Hair follicular keratinocyte (primary cell): ENCODE measurements around a stretch of chr1.

DNA sequence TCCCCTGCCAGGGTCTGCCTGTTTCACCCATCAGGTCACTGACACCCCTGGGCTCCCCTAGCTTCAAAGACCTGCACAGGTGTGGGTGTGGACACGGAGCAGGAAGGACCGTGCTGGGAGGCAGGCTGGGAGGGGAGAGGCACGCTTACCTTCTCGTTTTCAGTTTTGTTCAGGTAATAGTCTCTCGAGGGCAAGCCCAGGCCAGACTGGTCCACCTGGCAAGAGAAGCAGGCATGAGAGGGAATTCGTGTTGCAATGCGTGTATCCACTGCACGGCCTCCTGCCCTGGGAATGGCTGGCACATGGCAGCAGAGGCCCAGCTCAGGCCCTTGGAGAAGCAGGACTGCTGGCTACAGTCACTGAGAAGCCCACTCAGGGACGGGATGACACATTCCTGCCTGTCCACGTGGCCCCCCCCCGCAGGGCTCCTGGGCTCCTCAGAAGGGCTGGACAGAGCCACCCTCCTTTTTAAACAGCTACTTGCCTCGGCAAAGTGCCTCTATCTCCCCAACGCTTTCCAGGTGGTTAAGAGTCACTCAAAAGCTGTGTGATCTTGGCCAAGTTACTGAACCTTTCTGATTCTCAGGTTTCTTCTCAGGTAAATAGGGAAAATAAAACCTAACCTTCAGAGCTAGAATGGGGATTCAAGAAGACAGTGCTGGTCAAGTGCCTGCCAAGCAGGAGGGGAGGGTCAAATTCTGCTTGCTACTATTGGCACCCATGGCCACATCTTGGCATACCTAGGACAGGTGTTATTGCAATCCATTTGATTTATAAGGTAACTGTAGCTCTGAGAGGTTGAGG is 32.7 kb downstream of the ECE1 start:
- RAMPAGE, long total RNA = no peak

- RAMPAGE, long total RNA = no peak
These were observed 13.1 kb downstream of the ECE1 start for GRCh38 chr1:21277005-21277809.

- RAMPAGE, long total RNA = no peak
These were observed 11.0 kb downstream of the ECE1 start for GRCh38 chr1:21278957-21279875.

DNA sequence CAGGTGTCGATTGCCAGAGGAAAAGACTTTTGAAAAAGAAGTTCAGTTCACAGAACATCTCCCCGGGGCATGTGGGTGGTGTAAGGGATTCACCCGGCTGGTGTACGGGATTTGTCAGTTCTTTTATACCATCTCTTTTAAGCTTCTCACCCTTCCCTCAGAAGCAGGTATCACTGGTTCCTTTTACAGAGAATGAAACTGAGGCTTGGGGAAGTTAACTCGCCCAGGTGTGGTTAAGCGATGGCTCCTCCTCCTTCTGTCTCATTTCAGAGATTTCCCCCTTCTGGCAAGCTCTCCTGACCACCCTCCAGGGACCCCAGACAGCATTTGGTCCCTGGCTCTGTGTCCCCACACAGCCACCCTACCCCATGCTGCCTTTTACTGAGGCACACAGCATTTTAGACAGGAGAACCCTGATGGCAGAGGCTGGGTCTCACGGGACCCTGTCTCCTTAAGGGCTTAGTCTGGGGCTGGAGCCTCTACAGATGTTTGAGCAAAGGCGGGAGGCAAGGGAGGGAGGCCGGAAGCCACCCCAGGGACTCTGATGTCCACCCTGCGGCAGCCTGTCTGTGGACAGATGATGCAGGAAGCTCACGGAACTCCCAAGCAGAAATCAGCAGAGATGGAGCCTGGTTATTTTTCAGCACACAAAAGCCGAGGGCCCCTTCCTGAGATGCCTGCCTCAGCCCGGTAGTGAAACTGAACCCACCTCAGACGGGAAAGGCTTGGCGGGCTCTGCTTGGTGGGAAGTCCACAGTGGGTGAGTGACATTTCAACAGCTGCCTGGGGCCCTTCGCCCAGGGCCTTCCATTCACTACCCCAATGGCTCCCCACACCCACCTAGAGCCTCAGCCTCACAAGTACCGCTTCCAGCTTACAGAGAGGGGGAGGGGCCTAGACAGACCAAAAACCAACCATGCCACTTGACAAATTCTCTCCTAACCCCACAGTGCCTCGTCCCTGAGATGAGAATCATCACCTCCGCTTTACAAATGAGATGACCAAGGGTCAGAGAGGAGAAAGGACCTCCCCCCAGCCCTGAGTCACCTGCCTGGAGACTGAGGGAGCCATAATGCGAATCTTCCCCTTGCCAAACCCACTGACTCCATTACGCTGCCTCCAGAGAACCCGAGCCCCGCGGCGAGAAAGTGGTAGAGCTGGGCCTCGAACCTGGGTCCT is 3.1 kb upstream of the ECE1 start:
- RAMPAGE, long total RNA = no peak

DNA sequence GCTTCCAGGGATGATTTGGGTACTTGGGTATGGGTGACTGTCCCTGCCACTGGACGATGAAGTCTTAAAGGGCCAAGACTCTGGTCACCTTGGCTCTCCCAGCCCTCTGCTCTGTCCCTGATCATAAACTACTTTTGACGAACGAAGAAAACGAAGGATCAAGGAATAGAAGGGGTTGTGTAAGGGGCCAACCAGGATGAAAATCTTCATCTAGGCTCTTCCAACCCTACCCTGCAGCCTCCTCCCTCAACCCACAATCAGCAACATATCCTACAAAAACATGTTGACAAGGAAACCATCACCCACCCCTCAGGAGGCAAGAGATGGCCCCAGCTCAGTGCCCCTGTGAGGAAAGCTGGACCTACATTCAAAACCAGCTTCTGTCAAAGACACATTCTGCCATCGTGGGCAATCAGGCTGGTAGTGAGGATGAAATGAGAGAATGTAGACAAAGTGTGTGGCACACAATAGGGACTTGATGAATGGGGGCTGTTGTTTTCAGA is 20.5 kb upstream of the ECE1 start:
- RAMPAGE, long total RNA = no peak

- RAMPAGE, long total RNA = no peak
These were observed 42.2 kb upstream of the NBPF3 start for GRCh38 chr1:21397642-21398183.

DNA sequence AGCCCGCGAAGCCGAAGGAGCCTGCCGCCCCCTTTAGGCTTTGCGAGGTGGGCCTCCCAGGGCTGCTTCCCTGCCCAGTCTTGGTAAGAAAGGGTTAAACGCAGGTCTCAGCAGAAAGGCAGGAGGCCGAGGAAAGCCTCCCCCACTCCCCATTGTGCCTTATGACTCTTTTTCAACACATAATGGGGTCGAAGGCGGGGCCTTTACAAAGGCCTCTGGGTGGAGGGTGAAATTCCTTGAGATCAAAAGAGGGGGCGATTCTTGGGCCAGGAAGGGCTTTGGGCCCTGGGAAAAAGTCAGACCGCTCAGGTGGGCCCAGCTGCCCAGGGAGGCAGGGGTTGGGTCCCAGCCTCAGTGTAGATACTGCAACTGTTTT is 904 bp downstream of the ALPL start:
- RAMPAGE, long total RNA = no peak

DNA sequence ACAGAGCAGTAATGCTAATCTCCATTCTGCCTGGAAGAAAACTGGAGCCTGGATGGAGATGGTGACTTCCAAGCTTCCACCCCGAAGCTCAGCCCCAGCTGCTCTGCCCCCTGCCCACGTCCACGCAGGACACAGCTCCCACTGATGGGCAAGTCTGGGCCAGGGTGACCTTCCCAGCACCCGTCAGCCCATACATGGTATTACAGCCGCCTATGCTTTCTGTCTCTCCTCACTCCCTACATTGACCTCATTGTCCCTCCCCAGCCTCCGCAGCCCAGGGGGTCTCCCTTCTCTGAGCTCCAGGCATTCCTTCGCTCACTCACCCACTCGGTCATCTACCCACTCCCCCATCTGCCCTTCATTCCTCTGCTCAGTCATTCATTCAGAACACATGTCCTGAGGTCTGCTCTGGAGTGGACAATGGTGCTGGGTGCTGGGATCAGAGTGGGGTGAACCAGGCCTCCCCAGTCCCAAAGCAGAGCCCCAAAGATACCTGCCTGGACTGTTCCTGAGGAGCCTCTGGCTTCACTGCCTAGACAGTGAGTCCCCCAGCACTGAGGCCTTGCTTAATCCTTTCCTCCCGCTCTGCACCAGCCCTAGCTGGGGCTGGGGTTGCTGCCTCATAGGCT is 34.0 kb downstream of the RAP1GAP start:
- RAMPAGE, long total RNA = no peak

DNA sequence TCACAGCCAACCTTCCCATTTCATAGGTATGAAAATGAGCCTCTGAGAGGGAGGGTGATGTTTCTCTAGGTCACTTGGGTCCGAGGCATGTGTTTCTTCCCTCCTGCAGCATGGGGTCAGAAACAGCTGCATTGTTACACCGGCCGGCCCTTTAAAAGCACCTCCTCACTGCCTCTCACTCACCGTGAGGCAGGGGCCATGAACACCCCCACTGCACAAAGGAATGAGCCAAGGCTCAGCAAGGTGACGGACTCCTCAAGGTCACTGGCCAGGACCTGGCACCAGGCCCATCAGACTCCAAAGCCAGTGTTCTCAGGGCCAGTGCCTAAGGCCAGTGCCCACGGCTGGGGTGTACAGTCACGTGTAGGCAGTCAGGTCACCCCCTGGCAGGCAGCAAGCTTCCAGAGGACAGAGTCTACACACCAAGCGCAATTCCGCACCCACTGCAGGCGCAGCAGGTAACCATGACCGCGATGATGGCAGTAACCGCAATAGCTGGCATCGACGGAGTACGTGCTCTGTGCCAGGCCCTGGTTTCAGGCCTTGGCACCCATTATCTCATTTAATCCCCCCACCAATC is 27.2 kb downstream of the RAP1GAP start:
- RAMPAGE, long total RNA = no peak

DNA sequence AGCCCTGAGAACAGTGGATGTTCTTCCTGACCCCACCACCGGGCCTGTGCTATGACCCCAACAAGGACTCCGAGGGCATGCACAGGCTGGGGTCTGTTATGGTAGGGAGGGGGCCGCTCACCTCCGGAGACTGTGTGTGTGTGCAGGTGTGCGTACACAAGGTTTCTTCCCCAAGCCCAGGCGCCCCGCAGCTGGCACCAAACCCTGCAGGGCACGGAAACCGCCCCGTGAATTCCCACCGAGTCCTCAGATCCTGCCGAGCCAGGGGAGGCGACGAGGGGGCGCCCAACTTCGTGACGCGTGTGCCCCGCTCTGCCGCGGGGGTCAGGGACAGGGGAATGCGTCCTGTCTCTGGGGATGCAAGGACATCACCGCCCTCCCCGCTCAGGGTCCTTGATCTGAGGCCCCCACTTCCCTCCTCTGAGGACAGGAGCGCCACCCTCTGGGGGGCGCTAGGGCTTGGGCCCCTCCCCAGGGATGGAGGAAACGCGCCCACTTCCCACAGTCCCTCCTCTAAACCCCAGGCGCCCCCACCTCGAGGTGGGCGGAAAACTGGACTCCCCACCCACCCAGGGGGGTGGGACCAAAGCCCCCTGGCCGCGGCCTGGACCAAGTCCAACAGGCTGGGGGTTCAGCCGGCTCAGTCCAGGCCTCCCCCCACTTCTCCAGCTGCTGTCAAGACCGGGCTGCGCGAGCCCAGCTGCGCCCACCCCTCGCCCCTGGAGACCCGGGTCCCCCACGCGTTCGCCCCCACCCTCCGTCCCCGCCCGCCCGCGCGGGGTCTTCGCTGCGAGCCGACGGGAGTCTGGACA is 561 bp downstream of the RAP1GAP start:
- RAMPAGE, long total RNA = no peak

DNA sequence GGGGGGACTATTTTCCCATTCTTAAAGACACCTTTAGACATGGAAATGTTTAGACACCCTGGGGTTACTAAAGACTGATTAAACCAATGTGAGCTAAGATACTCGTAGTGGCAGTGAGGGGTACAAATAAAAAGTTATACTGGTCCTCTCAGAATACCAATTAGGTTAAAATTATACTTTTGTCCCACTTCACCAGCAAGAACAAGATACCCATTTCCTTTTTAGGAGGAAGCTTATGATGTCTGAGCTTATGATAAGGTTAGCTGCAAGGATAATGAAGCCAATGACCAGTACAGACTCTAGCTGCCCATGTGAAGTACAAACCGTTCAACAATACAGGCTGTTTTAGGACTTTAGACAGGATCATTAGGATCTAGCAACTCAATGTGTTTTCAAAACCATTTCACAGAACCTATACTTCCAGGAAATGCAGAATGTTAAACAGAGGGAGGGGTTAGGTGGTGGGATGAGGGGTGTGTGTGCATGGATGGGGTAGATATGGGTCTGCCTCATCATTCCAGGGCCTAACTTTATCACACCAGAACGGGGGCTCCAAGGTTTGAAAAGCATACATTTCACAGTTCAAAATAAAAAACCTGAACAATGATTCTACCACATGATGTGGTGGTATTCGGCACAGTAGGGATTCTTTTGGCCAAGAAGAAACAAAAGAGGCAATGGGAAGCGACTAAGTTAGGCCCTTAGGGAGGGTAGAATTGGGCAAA is 18.5 kb upstream of the RAP1GAP start:
- RAMPAGE, long total RNA = no peak

DNA sequence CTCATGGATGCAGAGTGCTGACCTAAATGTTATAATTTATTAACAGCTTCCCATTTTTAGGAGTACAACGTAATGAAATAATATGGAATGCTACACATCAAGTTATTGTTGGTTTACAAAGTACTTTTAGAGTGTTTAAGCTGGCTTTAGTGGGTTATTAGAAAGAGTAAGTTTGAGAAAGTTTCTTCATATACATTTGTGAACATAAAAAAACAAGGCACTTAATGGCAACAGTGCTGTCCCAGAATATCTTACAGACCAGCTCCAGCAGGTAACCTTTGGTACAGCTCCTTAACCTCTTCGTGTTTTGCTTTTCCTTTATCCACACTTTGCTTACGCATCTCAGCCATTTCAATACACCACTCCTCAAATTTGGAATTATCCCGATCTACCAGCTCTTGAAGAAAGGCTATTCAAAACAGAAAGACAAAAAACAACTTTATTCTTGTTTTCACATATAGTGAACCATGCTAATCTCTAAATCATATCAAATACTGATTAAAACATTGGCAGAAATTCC is 54.6 kb downstream of the USP48 start:
- RAMPAGE, long total RNA = no peak

DNA sequence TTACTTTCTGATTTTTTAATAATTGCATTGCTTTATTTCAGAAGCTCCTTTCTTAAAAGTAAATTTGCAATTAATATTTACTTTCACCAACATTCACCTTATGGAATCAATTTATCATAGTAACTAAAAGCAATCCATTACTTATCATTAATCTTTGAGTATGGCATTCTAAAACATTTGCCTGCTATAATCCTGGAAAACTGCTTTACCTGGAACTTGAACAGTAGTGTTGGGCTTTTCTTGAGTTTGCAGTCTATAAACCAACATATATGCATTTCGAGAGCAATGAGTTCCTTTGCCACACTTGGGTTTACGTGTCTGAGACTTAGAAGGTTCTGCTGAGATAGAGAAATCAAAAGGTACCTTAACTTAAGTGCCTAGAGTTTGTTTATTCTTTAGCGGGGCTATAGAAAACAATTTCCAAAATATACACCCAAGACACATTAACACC is 53.4 kb downstream of the USP48 start:
- RAMPAGE, long total RNA = no peak

DNA sequence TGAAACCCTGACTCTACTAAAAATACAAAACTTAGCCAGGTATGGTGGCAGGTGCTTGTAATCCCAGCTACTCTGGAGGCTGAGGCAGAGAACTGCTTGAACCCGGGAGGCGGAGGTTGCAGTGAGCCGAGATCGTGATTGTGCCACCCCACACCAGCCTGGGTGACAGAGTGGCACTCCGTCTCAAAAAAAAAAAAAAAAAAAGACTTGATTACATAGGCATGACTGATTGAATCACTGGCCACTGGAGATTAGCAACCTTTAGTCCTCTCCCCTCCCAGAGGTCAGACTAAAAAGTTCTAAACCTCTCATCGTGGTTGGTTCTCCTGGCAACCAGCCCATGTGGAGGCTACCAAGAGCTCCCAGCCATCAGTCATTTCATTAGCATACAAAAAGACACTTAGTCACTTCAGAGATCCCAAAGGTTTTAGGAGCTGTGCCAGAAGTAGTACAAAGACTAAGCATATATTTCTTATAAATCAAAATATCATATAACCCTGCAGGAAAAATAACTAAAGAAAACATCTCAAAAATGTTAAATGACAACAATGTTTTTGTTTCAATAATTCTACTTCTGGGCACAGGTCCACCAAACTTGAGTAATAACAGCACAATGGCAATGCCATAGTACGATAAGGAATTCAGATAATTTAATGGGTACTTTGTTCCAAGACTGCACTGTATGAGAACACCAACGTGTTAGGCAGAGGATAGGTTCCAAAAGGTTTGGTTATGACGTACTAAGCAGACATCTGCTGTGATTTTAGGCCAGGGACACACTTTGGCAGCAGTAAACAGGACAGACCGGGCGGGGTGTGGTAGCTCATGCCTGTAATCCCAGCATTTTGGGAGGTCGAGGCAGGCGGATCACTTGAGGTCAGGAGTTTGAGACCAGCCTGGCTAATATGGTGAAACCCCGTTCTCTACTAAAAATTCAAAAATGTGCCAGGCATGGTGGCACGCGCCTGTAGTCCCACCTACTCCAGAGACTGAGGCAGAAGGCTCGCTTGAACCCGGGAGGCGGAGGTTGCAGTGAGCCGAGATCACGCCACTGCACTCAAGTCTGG is 18.1 kb downstream of the USP48 start:
- RAMPAGE, long total RNA = no peak

- RAMPAGE, long total RNA = no peak
These were observed 24.6 kb downstream of the LDLRAD2 start for GRCh38 chr1:21836682-21837116.

- RAMPAGE, long total RNA = no peak
These were observed 40.3 kb downstream of the LDLRAD2 start for GRCh38 chr1:21852149-21853031.

DNA sequence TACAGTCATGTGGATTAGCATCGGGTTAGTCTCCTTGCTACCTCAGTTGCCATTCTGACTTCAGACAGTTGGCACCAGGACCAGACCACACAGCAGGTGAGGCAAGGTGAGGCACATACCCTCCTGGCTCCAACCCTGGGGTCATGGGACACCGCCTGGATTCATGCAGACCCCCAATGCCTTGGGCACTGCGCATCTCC is 58.4 kb downstream of the LDLRAD2 start:
- RAMPAGE, long total RNA = no peak

DNA sequence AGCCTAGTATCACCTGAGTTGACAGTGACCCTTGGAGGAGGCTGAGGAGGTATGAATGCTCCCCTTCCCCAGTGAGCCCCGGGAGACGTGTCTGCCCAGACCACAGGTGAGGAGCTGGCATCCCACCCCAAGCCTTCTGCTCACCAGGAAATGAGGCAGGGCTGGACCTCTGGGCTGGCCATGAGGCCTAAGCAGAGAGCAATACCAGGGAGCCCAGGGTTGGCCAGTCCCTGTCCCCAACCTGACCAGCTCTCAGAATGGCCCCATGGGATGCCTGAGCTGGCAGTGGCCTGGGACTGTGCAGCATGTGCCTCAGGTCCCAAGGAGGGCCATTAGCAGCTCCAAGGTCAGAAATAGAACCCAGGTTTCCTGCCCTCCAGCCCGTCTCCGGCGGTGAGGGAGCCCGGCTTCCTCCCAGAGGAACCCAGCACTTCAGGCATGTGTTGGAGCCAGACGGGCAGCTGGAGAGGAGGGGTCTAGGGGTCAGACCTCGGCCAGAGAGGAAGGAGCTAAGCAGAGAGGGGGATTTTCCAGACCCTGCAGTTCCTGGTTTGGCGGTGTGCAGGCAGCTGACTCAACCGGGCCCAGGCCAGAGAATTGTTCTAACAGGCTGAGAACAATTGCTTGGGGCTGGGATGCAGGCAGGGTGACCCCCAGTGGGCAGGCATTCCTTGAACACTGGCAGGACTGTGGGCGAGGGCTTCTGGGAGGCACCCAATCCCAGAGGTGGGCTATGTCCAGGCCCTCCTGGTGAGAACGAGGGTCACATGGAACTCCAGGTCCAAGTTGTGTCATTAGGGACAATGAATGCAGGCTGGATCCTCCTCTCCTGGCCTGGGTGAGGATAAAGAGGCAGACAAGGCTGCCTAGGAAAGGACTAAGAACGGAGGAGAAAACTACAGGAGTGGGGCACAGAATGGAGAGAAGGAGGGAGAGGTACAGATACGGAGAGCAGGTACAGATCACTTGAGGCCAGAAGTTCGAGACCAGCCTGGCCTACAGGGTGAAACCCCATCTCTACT is 37.1 kb downstream of the HSPG2 start:
- RAMPAGE, long total RNA = no peak

- RAMPAGE, long total RNA = no peak
These were observed 36.4 kb downstream of the HSPG2 start for GRCh38 chr1:21900723-21901171.

DNA sequence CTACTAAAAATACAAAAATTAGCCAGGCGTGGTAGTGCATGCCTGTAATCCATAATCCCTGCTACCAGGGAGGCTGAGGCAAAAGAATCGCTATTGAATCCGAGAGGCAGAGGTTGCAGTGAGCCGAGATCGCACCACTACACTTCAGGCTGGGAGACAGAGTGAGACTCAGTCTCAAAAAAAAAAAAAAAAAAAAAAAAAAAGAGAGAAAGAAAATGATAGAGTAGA is 10.6 kb downstream of the HSPG2 start:
- RAMPAGE, long total RNA = no peak